Gastrocnemius medialis (tissue), 3 donors: Measurements from ENCODE around the genes CFAP206, AKIRIN2, SRSF12 and GJA10.

- PRO-cap: no peak
- RAMPAGE, long total RNA, 3 experiments: no peak in any of the 3 experiments
Observed at GRCh38 chr6:87328625-87329201, 365 bp downstream of the GJB7 start.

GRCh38 chr6:87407535-87408529 is at the start of gene CFAP206:
TSS of gene CFAP206 (plus strand) at chr6:87407972.
- PRO-cap: no peak
- RAMPAGE, long total RNA, 3 experiments: no peak in any of the 3 experiments

DNA sequence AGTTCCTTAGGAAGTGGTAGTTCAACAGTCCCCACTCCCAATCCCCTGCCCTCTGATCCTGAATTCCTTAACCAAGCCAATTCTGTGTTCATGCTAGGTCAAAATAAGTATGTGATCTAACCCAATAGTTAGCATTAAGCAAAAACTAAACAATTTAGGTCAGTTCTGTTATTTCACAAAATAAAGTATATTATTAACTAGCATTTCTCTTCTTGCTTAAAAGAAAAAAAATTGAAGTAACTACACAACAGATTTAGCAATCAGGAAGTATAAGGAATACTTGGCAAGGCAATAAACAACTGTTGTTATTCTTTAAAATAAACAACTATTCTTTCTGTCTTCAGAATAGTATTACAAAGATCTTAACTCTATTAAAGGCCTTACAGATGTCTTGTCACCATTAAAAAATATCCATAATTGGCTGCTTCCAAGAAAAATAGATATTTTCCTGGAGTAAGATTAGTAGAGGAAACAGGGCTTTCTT is 37.0 kb downstream of the AKIRIN2 start:
- PRO-cap: no peak
- RAMPAGE, long total RNA, 3 experiments: no peak in any of the 3 experiments

- PRO-cap: bidirectional peak, plus-strand start at chr6:87701779, minus-strand start at chr6:87701712; bidirectional peak, plus-strand start at chr6:87702020, minus-strand start at chr6:87701895; bidirectional peak, plus-strand start at chr6:87702443, minus-strand start at chr6:87702233
- RAMPAGE, long total RNA, 3 experiments: start-site peak on the minus strand in 1 of 3 experiments, at chr6:87702235-87702246 at its widest, 31 reads per replicate
Observed at GRCh38 chr6:87701459-87702341, at the start of gene AKIRIN2. TSS of gene AKIRIN2 (minus strand) at chr6:87702233.

GRCh38 chr6:87848331-87848993 is 146.4 kb upstream of the AKIRIN2 start:
- PRO-cap: no peak
- RAMPAGE, long total RNA, 3 experiments: no peak in any of the 3 experiments

DNA sequence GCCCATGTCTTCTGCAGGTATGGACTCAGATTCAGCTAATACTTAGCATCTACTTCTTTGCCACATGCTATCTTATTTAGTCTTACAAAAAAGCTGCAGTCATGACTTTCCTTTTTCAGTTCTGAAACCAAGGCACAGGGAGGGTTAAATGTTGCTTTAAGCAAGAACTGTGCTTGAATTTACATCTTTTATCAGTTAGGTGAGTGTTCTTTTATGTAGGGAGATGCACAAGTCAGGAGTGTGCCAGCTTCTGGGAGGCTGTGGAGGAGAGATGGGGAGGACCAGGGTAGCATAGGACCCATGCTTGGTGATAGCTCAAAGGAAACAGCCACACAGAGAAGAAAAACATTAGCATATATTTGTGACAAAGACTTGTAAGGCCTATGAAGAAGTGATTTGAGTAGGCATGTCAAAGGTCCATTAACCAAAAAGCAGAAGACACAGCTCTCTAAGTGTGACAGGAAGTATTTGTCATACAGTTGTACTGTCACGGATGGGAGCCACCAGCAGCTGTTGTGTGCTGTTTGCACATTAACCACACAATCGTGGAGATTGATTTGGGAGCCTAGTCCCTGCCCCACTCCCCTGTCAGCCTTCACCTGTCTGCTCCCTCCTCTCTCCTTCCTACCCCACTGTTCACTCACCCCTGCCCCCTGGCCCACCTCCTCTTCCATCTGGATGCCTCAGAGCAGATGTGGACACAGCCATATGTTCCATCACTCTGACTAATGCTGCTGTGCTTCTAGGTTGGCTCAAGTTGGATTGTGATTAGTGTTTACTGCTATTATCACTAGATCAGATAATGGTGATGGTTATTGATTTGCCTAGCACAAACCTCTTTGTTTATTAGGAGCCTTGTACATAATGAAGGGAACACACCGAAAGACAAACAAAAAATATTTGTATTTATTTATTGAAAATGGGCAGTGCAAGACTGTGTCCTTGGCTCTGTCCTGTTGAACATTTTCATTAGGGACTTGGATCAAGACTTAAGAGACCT is 124.8 kb upstream of the SPACA1 start:
- PRO-cap: no peak
- RAMPAGE, long total RNA, 3 experiments: no peak in any of the 3 experiments

DNA sequence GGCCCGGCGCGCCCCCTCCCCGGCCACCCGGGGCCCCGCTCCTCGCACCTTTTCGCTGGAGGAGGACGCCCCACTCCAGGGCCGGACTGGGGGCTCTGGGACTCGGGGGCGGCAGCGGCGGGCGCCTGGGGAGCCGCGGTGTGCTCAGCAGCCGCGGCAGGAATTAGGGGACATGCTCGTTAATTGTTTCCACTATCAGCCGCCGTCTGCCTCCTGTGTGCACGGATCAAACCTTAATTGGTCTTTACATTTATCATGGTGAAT is 927 bp upstream of the CNR1 start:
- PRO-cap: no peak
- RAMPAGE, long total RNA, 3 experiments: no peak in any of the 3 experiments

- PRO-cap: no peak
- RAMPAGE, long total RNA, 3 experiments: start-site peak on the minus strand in 1 of 3 experiments, at chr6:89117985-89118044 at its widest, 8 reads per replicate
Observed at GRCh38 chr6:89117243-89118225, at the start of gene SRSF12. TSS of gene SRSF12 (minus strand) at chr6:89118071.

- PRO-cap: no peak
- RAMPAGE, long total RNA, 3 experiments: no peak in any of the 3 experiments
Observed at GRCh38 chr6:89231107-89231422, 13.9 kb upstream of the GABRR1 start.

DNA sequence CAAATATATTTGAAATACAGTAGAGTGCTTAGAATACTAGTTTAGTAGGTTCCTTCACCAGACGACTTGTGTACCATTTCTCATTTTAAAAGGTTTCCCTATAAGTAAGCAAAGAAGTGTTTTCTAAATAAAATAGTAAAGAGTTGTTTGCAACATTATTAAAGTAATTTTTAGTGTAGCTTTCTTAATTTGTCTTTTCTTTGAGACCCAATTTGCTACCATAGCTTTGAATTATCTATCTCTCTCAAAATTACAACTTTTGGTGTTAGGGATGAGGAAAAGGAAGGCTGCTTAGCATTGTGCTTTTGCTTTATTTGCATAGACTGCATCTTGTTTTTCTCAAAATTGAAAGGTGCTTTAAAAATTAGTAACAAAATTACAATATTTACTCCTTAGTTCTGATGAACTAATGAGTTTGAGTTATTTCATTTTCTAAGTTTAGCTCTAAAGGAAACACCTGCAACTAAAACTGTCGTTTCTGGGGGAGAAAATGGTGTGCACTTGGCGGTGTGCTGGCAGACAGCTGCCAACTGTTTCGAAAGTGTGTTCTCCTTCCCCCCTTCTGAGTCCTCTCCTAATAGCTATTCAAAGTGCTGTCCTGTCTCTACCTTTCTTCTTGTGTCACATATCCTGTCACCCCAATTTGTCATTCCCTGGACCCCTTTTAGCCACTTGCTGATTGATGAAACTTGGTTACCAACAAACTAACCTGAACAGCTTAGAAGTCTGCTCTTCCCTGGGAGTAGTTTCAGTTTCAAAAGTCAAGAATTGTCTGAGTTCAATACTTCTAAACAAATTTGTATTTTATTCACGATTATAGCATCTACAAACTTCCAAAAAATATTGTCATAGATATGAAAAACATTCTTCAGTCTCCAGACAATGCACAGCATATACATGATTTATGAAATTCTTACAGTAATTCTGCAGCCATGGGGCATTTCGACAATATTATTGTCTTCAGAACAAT is 4.8 kb upstream of the UBE2J1 start:
- PRO-cap: no peak
- RAMPAGE, long total RNA, 3 experiments: no peak in any of the 3 experiments

- PRO-cap: unidirectional peak, plus-strand start at chr6:89375639
- RAMPAGE, long total RNA, 3 experiments: no peak in any of the 3 experiments
Observed at GRCh38 chr6:89375386-89376081, 23.0 kb upstream of the UBE2J1 start.

DNA sequence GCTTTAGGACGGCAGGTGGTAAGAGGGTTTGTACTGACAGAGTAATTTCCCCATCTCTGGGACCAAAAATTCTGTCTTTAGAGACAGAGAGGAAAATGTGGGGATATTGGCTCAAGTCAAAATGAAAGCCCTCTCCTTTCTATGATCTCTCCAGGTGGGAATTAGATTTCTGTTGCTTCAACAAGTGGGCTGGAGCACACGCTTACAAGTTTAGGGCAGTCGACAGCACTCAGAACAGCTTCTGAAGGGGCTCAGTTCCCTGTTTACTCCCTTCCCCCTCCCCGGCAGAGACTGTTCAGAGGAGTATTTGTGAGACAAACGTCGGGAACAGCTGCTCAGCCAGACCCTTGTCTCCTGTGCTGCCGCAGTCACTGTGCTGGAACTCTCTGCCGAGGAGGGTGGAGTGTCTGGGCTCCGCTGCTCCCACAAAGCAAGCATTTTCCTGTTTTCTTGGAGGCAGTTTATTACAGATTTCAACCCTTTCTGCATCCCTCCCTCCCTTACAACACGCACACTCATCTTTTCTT is 76.5 kb downstream of the LYRM2 start:
- PRO-cap: no peak
- RAMPAGE, long total RNA, 3 experiments: no peak in any of the 3 experiments

- PRO-cap: no peak
- RAMPAGE, long total RNA, 3 experiments: no peak in any of the 3 experiments
Observed at GRCh38 chr6:89654037-89654723, 15.6 kb upstream of the LYRM2 start.

GRCh38 chr6:89667680-89668527 is 29.4 kb upstream of the LYRM2 start:
- PRO-cap: no peak
- RAMPAGE, long total RNA, 3 experiments: no peak in any of the 3 experiments

DNA sequence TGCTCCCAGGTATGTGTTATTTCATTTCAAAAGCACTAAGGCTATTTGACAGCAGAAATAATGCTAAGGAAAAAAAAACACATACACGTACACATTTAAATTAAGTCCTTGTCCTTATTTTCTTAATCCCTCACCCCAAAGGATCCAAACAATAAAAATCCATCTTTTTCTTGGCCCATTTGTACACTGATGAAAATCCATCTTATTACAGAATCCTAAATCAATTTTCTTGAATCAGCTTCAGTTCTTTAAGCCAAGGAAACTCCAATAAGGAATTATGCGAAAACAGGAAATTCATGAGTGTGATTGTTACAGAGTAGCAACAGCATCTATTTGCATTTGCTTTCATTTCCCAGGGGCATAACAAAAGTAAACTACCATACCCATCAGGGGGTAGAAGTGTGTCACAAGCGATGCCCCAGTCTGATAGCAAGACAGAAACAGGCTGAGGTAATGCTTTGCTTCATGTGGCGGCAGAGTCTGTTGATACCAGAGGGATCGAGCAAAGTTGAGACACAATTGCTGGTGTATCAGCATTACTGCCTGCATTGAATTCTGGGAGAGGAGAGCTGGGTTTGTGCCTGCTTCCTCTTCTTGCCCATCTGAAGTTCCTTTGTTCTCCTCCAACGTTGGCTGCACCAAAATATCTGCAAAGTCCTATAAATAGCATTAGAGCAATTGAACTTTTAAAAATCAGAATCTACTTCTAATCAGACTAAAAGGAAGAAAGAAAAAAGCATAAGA is 51.1 kb upstream of the LYRM2 start:
- PRO-cap: no peak
- RAMPAGE, long total RNA, 3 experiments: no peak in any of the 3 experiments

DNA sequence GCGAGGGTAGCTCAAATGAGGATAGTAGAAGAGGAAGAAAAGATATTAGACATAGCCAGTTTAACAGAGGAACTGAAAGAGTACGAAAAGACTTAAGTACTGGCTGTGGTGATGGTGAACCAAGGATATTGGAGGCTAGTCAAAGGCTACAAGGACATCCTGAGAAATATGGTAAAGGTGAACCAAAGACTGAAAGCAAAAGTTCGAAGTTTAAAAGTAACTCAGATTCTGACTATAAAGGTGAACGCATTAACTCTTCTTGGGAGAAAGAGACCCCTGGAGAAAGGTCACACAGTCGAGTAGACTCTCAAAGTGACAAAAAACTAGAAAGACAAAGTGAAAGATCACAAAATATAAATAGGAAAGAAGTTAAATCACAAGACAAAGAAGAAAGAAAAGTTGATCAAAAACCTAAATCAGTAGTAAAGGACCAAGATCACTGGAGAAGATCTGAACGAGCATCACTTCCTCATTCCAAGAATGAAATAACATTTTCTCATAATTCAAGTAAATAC is 31.8 kb upstream of the GJA10 start:
- PRO-cap: no peak
- RAMPAGE, long total RNA, 3 experiments: no peak in any of the 3 experiments

- PRO-cap: no peak
- RAMPAGE, long total RNA, 3 experiments: no peak in any of the 3 experiments
Observed at GRCh38 chr6:89894053-89894576, at the start of gene GJA10. TSS of gene GJA10 (plus strand) at chr6:89894469.

DNA sequence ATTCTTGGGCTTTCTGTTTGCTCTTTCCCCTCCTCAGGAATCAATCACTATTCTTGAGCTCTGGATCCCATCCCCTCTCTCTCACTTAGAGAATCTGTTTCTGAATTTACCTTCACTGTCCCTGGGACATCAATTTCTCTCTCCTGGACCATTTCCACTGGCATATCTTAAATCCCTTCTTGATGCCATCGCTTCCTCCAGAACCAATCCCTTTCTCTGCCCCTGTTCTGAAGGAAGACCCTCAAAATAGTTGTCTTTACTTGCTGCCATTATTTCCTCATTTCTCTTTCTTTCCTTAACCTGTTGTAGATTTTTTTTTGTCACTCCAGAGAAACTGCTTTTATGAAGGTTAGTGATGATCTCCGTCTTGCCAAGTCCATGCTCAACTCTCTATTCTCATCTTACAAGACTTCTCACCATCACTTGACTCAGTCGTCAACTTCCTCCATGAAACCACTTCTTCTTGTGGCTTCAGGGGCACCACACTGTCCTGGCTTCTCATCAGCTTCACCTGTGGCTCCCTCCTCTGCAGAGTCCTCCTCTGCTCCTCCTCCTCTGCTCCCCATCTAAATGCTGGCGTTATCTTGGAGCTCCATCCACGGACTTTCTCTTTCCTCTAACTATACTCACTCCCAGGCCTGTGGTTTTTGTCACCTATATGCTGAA is 187.7 kb downstream of the BACH2 start:
- PRO-cap: no peak
- RAMPAGE, long total RNA, 3 experiments: no peak in any of the 3 experiments

GRCh38 chr6:90139042-90139652 is 157.5 kb downstream of the BACH2 start:
- PRO-cap: no peak
- RAMPAGE, long total RNA, 3 experiments: no peak in any of the 3 experiments

DNA sequence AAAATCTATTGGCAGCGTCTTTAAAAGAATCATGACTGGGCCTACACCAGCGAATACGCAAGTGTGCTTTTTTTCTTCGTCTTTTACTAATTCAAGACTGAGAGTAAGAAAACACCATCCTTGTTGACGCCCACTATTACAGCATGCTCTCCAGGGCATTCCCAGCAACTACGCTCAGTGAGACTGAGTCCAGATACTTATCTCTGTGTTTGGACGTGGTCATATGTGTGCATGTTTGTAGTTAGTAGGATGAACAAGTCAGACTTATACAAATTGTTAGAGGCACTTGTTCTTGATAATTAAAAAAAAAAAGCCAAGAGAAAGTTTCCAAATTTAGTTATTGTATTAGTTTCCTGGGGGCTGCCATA is 72.6 kb upstream of the BACH2 start:
- PRO-cap: no peak
- RAMPAGE, long total RNA, 3 experiments: no peak in any of the 3 experiments